ENCODE results near the gene AVL9.

DNA sequence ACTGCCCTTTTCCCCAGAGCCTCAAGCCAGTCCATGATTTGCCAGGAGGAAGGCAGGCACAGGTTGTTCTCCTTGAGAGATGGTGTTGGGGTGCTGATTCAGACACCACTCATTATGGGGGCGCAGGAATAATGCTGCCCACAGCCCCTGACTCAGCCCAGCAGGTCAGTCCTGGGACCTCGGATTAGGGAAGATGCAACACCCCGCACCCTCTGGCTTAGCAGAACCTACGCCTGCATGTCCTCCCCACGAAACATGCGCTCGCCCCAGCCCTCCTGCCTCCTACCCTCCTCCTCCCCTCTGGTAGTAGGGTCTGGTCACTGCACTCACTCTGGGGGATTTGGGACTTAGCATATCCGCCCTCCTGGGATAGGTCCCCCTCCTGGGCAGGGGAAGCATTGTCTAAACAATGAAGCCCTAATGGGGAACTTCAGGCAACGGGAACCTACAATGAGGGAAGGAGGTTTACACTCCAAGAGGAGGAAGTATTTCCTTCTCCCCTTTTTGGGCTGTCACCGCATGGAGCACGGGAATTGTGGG, 1.0 kb downstream of the CRHR2 start:
- PRO-cap = no peak

DNA sequence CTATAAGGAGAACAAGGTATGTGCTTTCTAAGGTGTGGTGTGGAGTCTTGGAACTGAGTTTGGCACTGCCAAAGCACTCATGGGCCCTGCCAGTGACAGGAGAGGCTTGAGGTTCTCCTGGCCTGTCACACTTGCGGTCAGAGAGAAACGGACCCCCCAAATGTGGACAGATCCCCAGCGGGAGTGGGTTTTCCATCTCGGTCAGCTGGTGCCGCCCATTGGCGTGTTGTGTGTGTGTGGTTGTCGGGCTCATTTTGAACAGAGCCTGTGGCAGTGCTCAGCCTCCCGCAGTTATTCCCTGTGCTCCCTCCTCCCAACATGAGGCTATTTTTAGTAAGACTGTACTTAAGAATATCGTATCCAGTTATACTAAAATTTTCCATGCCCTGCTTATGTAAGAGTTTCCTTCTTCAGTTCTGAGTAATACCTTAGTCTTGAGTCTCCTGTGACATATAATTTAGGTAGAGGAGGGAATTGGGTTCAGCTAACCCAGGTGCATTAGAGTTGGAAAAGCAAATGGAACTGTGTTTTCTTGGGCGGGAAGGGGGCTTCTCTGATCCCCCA, 7.4 kb downstream of the MINDY4 start:
- PRO-cap = no peak

GRCh38 chr7:30799507-30799896, 28.3 kb downstream of the MINDY4 start:
- PRO-cap = no peak

DNA sequence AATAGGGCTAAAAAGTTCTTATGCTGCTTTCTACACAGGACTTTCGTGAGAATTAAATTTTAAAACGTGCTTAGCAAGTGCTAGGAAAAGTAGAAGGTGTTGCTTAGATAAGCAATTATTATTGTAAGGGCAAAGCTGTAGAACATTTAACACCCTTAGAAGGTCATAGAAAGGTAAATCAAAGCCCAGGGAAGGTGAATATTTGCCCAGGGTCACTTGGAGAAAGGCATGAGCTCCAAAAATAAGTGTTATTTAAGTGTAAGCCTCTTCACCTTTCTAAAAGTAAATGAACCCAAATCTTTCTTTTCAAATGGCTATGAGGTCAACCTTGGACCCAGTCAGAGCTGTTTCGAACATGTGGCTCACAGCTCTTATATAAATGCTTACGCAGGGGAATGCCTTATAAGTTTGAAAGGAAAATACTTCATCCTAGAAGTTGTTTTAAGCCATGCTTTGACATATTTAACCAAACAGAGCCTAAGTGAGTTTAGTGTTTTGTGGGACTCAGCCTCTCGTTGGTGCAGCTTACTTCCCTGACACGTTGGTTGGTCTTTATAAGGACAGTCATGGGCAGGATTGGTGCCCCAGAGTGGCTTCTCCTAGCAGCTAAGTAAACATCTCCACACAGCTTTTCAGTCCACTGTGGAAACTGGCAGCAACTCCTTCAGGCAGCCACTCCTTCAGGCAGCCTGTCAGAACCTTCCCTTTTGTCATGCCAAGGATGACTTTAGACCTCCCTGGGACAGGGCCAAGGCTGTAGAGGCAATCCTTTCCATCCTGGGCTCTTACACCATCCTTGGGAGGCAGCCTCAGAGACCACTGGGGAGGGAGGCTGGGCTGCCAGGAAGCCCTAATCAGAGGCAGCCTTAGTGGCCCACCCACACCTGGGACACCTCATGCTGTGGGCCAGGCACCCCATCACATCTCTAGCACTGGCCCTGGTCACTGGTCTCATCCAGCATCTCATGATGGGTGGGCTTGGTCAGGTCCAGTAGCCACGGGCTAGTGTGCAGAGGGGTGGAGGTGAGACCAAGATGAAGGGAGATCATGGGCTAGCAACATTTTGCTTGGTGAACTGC, 43.6 kb downstream of the MINDY4 start:
- PRO-cap = no peak

- PRO-cap = no peak
Observed at GRCh38 chr7:30905634-30905966, 6.1 kb upstream of the AQP1 start.

- PRO-cap = no peak
Observed at GRCh38 chr7:32204206-32204656, 134.0 kb upstream of the PDE1C start.

- PRO-cap = bidirectional peak, plus-strand start at chr7:32495515, minus-strand start at chr7:32495251
Observed at GRCh38 chr7:32495124-32495747, at the start of gene AVL9. Gene AVL9 (plus strand): TSS chr7:32495489.

GRCh38 chr7:32495771-32496626, 710 bp downstream of the AVL9 start:
- PRO-cap = bidirectional peak, plus-strand start at chr7:32496011, minus-strand start at chr7:32495927

GRCh38 chr7:32863749-32864298, 27.7 kb downstream of the KBTBD2 start:
- PRO-cap = no peak

- PRO-cap = no peak
Observed at GRCh38 chr7:32887807-32888568, 3.6 kb downstream of the KBTBD2 start.

DNA sequence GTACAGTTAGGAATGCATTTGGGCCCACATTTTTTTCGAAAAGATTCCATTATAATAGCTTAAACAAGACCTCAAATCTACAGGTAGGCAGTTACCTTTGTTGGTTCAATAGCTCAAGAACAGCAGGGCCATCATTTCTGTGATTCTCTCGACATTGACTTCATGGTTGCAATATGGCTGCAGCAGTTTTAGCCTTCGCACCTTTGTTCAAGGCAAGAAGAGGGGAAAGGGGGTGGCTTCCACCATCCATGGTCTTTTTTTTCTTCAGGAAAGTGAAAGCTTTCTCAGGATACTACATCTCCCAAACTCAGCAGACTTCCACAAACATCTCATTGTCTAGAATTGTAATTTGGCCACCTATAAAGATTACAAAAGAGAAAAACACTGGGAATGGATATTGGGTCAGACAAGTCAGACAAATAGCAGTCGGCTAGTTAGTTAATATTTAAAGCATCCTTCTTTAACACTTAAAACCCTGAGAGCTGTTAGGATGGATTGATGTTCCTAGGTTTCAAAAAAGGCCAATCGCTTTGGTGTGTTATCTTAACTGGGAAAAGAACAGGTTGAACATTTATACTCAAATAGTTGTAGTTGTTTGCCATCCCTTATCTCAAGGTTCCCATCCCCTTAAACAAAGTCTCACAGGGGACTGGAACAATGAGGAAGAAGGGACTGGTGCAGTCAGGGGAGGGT, 2.3 kb upstream of the KBTBD2 start:
- PRO-cap = no peak

DNA sequence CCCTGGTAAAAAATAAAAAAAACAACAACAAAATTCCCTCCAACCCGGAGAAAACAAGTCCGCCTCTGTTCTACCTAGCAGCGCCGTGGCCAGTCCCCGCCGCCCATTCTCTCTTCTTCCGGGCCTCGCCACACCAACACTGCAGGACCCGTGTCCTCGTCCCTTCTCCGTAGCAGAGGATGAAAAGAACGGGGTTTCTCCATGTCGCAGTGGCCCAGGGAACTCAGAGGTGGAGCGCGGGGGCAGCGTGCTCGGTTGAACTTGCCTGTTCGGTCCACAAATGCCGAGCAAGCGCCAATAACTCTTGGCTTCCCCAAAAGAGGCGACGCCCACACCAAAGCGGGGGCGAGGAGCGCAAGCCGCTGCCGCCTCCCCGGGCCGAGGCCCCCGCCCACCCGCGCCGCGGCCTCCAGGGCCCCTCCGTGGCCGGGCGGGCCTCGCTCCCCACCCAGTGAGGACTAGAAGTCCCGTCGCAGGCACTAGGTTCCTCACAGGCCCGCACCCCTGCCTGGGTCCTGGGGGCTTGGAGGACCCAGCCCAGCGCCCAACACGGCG, 14.9 kb upstream of the FKBP9 start:
- PRO-cap = bidirectional peak, plus-strand start at position 337 of the sequence, minus-strand start at position 282 of the sequence

GRCh38 chr7:33814858-33815230, 90.5 kb upstream of the BMPER start:
- PRO-cap = no peak

- PRO-cap = no peak
Observed at GRCh38 chr7:33903704-33904246, 1.6 kb upstream of the BMPER start.

GRCh38 chr7:34036447-34036813, 131.1 kb downstream of the BMPER start:
- PRO-cap = no peak

GRCh38 chr7:34966048-34966587, 71.2 kb downstream of the DPY19L1 start:
- PRO-cap = no peak

- PRO-cap = no peak
Observed at GRCh38 chr7:35012092-35012694, 25.1 kb downstream of the DPY19L1 start.

- PRO-cap = no peak
Observed at GRCh38 chr7:35248610-35248946, 5.3 kb downstream of the TBX20 start.

GRCh38 chr7:35536090-35536952, 158.6 kb downstream of the HERPUD2 start:
- PRO-cap = no peak

DNA sequence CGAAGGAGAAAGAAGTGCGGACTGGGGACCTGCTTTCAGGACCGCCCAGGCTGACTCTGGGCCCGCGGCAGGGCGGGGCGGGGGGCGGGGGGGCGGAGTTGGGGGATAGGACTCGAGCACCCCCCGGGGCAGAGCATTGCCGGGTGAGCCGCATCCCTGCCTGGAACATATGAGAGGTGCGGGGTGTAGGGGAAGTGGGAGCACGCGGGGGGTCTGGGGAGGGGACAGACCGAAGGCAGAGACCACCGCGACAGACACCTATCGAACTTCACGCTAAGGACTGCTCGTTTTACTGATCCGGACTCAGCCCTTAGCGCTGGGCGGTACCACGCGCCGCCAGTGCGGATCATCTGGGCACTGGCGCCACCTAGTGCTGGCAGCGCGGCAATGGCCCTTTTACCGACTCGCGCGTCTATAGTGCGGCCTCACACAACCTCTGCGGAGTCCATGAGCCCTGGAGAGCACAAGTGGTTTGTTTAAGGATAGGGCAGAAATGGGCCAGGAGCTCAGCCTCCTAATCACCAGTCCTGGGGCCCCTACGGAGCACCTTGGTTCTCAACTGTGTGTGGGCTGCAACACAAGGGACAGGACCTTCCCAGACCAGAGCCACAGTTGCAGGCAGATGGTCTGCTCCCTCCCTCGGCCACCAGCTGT, 157.6 kb downstream of the HERPUD2 start:
- PRO-cap = no peak